Pulmonary lymph node (tissue), 1 donor: ENCODE results near the genes FGFBP1 and PROM1.

DNA sequence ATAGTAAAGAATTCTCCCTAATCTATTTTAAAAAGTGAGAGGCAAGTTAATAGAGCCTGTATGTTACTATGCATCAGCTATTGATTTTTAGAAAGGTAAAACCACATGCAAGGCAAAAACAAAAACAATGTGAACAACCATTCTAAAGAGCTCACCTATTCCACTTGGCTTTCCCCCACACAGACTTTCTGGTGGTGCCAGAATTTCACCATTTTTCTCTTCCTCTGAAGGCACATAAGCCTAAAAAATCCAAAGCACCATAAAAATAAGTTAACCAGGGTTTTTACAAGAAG, 31.9 kb downstream of the BOD1L1 start:
- PRO-cap = no peak

GRCh38 chr4:13601474-13602486, 25.7 kb downstream of the BOD1L1 start:
- PRO-cap = no peak

- PRO-cap = no peak
Measured at GRCh38 chr4:13603681-13604629, 23.6 kb downstream of the BOD1L1 start.

DNA sequence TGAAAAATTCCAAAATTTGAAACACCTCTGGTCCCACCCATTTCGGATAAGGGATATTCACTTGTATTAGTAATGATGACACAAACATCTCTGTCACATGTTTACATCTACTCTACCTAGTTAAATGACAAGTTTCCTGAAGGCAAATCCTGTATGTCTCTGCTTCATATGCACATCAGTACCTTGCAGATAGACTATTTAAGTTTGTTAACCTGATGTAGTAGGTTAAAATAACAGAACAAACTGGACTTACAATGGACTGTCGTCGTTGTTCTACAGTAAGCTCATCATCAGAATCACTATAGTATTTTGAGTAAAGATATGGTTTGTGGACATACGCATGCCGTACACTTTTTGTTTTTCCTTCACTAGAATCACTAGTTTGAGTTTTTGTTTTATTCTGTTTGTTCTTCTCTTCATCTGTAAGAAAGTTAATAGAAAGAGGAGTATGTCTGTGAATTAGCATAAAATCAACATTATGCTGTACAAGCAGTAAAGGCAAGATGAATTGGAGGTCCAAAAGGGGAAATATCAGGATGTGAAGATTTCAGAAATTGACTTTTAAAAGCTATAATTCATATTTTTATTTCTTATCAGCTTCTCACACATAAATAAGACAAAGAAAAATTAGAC, 16.7 kb downstream of the BOD1L1 start:
- PRO-cap = no peak

DNA sequence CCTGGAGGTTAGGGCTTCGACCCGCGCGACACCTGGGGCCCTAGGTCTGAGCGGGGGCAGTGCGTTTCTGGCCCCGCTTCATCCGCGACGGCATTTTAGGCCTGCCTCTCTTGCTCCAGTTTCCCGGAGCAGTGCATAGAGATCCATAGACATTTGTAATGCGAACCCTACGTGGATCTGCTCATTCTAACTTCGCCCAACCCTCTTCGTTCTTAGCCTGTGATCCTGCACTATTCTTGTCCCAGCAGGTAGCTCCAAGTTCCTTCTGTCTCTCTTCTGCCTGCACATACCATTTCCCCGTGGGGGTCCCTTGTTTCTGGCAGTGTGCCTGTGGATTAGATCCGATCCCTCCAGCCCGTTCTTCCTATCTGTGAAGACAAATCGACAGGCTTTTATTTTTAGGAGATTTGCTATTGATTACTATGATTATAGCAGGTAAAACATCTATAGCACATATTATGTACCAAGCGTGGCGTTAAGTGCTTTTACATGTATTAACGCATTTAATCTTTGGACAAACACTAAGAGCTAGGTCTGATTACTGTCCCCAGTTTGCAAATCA, 498 bp upstream of the BOD1L1 start:
- PRO-cap = no peak

GRCh38 chr4:13703953-13704335, 76.4 kb upstream of the BOD1L1 start:
- PRO-cap = no peak

- PRO-cap = no peak
Measured at GRCh38 chr4:14771093-14771586, 231.1 kb upstream of the CPEB2 start.

GRCh38 chr4:14856130-14856882, 146.0 kb upstream of the CPEB2 start:
- PRO-cap = no peak

GRCh38 chr4:15077789-15078441, 75.6 kb downstream of the CPEB2 start:
- PRO-cap = no peak

DNA sequence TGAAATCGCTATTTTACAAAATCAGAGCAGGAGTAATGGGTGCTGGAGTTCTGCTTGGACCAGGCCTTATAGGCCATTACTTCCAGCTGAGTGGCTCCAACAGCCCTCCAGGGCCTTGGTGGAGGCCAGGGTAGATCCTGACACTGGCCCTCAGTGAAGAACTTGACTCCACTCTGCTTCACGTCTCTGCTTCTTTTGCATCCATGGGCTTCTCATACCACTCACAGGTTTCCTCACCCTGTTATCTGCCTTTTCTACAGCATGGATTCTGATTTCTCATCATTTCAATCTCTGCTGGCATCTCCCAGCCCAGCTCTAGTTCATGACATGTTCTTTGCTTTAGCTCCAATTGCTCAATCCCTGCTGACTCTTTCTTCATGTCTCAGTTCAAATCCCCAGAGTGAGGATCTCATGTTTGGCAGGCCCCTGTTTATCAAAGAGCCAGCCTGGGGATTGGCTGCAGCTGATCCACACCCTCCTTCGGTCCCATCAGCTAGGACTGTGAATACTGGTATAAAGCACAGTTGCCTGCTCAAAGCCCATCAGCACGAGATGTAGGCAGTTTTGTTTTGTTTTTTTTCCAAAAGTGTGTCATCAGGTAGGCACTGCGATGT, 14.5 kb upstream of the CC2D2A start:
- PRO-cap = no peak

DNA sequence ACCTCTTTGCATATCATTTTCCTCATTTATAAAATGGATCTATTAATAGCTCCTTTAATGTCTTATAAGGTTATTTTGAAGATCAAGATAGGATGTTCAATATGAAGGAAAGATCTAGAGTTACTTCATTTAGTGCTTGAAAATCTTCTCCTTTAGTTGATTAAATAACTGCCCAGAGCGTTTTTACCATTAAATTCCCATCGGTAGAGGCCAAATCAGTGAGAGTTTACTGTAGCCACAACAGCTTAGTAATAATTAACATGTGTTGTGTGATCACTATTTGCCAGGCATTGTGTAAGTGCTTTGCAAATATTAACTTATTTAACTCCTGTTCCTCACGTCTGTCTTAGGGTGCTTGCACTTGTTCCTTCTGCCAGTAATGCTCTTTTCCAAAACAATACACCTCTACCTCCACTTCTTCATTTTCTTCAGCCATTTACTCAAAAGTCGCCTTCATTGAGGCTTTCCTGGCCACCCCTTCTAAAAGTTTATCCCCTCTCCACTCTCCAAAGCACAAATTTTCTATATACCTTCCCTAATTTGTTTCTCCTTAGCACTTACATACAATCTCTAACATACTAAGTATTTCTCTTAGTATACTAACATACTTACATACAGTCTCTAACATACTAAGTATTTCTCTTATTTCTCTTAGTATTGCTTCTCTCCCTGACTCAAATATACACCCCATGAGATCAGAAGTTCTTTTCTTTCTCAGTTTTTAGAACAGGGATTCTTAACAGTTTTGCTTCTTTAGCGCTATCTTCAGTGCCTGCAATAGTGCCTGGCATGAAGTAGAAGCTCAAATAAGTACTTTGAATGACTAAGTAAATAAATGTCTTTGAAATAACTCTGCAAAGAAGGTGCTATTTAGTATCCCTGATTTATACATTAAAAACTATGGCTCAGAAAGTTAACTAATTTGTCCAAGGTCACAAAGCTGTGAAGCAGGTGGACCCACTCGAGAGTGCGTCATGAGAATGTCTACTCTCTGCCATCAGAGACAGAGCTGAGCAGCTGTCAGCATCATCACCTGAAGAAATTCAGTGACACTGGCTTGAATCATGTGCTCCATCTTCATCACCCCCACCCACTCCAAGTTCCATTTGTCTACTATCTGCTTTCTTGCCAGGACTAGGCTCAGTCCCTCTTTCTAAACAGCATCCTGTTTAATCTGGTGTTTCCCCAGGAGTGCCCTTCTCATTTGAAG, 82.7 kb downstream of the CC2D2A start:
- PRO-cap = no peak

DNA sequence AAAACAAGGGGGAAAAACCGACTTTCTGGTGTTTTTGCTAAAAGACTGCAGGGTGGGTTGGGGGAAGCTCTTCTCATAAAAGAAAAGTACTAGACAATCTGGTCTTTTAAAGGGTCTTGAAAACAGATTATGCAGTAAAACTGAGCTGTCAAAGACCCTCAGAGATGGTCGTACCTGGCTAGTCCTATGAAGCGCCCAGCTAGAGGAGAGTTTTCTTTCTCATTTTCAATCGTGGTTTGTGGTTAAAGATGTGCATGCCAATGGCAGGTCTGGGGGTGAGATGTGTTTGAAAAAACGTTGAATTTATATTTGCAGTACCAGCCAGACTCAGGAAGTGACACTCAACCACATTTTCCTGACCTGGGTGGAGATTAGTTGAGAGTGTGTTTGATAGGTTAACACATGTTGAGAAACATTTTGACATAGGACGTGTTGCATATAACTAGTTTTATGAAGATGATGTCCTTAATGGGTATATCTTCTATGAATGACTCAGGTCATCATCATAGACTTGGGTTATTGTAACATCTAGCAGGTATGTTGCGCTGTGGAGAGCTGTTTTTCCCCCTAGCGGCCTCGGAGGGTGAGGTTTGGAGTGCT, 21.9 kb upstream of the CD38 start:
- PRO-cap = bidirectional peak, plus-strand start at position 415 of the sequence, minus-strand start at position 231 of the sequence

GRCh38 chr4:15809537-15809759, 31.3 kb downstream of the CD38 start:
- PRO-cap = no peak

GRCh38 chr4:15938130-15938815, at the start of gene FGFBP1:
Gene FGFBP1, minus strand, starts transcription at chr4:15938740.
- PRO-cap = no peak

GRCh38 chr4:16083170-16084322, at the start of gene PROM1:
Gene PROM1, minus strand, starts transcription at chr4:16084023.
- PRO-cap = no peak

GRCh38 chr4:16196414-16196980, 29.8 kb downstream of the TAPT1 start:
- PRO-cap = no peak

DNA sequence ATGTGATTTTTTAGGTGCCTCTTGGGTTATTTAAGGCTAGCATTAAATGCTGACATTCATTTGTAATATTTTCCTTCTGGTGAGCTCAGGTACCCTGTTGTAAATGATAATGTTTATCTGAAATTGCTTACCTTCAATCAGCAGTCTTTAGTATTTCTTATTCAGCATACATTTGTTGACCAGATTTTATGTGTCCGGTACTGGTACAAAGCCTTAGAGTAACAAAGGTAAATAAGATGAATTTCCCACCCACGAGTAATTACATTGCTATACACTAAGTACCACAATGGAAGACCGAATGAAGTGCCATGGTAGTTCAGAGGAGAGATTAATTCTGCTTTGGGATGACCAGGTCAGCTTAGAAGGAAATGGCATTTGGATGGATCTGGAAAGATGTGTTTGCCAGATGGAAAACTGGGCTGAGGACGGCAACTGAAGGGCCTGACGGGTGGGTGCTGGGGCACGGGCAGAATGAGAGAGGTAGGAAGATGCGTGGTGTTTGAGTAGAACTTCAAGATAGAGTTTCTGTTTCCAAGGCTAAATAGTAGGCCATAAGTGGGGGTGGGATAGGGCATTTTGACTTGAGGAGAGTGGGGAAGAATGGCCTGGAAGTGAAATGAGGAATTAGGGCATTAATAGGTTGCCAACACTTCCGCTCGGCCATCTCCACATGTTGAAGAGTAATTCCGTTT, 7.9 kb upstream of the TAPT1 start:
- PRO-cap = no peak

DNA sequence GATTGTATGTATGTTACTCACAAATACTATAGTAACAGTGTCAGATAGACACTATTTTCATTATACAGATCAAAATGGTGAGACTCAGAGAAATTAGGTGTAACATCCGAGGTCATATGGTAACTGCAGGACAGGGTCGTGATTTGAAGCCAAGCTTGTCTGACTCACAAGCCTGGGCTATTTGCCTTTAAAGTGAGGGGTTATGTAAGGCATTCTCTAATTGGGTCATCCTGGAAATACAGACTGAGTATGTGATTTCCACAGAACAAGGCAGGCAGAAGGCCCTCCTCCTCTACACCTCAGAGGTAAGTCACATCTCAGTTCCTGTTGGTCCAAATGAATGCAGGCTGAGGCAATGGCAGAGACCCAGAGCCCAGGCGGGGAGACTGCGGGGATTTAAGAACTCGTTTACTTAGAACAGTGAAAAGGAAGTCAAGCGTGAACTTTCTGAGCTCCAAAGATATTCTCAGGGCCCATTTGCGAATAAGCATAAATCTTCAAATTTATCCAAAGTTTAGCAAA, 153.4 kb downstream of the LDB2 start:
- PRO-cap = no peak

DNA sequence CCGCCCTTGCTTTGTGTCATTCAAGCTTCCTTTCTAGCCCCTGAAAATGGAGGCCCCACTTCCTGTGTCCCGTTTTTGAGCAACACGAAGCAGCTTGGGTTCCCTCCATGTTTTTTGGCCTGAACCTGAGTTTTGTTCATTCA, 70.9 kb upstream of the LDB2 start:
- PRO-cap = no peak

DNA sequence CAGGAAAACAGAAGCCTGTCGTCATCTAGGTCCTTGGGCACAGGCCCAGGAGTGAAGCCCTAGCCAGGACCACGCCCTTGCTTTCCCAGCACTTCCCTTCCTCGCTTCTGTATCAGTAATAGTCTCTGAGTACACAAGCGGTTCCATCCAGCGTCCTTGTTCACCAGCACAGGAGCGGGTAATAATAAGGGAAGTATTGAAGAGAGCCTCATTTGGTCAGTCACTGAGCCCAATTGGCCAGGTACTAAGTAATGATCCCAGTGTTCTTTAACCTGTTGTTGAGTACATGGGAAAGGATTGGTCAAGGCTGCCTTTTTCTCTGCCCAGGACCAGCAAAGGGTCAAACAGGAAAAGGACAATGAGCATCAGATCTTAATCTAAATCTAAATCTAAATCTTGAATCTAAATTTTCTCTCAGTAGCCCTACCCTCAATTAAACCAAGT, 74.3 kb downstream of the QDPR start:
- PRO-cap = no peak